Cardiac fibroblast (primary cell): ENCODE measurements around a stretch of chr12.

DNA sequence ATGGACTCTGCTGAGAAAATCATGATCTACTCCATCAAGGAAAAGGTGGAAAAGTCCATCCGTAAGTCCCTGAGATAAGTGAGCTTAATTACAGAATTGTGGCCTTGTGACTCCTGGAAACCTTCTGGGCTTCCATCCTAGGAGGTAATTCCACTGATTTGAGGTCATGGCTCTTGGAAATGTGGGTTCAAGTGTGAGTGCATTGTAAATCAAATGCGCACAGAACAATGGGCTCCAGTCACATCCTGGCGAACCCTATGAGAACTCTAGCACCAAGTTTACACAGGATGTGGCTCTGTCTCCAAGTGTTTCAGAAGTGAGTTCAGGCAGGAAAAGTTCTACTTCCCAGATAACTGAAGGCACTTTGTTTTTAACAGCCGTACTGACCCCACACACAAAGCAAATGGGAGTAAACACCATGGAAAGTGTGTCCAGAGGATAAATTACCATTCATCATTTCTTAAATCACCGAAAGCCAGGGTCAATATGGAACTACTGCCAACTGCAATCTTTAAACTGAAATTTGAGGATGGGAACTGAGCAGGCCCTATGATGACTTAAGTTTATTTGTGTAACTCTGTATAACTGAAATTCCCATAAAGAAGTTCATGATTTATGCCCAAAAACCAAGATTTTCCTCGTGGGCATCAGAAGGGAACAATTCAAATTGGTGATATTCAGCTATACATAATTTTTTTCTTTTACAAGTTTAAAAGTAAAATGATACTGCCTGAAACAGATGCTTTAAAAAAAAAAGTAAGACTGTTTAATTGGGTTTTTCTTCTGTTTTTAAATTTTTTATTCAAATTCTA is 51.6 kb downstream of the PLEKHG7 start:
- RRBS = no CpG with 5 or more reads among the region's 6 CpGs

GRCh38 chr12:92905347-92905894 is 23.7 kb downstream of the EEA1 start:
- RRBS = no CpG with 5 or more reads among the region's 9 CpGs

- RRBS = no CpG with 5 or more reads among the region's 5 CpGs
These were observed 70.8 kb upstream of the EEA1 start for GRCh38 chr12:92999805-93000445.

DNA sequence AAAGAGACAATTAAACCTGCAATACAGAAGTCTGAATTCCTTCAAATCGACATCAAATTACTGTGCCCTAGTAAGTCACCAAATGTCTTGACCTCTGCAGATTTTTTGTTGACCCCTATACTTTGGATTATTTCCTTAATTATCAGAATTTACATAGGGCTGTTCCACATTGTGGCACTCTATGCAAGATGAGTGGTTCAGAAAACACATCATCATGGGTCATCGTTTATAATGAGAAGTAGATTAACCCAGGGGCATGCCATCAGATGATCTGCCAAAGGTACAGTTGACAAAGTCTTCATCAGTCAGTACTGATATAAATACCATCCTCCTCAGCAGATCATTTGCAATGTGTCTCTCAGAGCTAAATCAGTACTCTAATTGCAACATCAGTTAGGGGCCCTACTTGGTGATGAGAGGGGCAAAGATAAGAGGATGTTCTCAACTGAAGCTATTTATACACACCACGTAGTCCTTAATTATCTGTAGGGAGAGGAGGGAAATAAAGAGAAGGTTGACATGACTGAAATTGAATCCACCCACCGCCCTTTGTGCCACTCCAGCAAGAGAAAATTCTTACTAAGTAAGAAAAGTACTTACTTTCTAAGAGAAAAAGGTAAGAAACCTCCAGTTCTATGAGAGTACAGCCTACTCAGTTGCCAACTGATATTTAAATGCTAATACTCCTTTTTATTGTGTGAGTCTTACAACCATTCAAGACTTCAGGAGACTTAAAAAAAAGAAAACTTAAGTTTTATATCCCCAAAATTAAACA is 157.8 kb upstream of the NUDT4 start:
- RRBS = no CpG with 5 or more reads among the region's 4 CpGs

DNA sequence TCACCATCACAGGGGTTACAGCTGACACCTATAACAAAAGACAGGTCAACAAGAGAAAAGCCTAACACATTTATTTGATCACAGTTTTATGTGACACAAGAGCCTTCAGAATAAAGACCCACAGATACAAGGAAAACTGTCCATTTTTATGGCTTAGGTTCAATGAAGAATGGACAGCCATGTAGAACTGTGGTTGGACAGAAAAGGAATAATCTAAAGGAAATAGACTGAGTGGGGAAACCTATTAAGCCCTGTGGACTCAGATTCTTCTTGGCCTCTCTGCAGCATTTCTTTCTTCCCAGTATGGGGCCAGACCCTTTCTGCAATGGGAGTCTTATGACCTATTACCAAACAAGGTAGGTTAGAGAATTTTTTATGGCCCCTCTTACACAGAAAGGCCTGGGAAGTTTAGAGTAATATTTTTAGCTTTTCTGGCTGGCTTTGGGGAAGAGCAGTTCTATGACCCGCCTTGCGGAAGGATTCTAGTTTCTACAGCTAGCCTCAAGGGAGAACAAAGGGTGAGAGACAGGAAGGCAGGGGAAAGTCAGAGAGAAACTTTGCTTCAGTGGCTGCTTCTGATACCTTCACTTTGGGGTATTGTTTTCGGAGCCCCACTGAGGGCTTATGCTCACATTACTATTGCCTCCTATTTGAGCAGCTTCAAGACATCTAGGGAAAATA is 80.9 kb upstream of the NUDT4 start:
- RRBS = no CpG with 5 or more reads among the region's 3 CpGs

DNA sequence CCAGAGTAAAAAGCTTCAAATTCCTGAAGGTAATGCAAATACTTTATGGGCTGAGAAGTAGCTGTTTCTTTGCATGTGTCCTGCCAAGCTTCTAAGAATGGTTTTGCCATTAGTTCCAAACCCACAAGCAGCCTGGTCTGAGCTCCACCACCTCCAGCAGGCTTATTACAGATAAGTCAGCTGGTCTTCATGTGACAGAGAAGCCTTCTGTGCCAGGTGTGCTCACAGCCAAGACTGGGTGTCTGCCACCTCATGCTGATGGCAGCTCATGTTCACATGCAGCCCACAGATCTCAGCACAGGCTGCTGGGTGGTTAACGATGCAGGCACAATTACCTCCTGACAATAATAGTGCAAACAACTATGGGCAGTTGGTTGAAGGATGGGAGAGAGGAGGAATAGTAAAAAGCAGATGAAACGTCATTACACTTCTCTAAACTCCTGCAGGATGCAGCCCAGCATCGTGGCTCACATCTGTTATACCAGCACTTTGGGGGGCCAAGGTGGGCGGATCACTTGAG is 16.1 kb upstream of the NUDT4 start:
- RRBS = no CpG with 5 or more reads among the region's 4 CpGs

DNA sequence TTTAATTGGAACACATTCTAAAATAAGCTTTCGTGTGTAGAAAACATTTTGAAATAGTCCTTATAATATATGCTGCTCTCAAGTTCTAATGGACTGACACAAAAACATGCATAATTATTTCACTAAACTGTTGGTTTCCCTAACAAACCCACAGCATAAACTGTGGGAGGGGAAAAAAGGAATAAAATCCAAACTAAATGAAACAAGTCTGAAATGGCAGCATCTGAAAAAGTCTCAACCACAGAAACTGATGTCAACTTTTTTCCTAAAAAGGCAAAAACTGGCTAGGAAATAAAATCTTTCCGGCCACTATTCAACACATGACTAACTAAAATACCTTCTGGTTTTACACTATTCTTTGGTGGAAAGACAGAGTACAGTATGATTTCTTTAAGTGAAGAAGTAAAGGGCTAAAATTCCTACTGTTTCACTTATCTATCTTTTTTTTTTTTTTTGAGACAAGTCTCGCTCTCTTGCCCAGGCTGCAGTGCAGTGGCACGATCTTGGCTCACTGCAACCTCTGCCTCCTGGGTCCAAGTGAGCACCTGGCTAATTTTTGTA is 25.7 kb downstream of the UBE2N start:
- RRBS = no CpG with 5 or more reads among the region's 4 CpGs

DNA sequence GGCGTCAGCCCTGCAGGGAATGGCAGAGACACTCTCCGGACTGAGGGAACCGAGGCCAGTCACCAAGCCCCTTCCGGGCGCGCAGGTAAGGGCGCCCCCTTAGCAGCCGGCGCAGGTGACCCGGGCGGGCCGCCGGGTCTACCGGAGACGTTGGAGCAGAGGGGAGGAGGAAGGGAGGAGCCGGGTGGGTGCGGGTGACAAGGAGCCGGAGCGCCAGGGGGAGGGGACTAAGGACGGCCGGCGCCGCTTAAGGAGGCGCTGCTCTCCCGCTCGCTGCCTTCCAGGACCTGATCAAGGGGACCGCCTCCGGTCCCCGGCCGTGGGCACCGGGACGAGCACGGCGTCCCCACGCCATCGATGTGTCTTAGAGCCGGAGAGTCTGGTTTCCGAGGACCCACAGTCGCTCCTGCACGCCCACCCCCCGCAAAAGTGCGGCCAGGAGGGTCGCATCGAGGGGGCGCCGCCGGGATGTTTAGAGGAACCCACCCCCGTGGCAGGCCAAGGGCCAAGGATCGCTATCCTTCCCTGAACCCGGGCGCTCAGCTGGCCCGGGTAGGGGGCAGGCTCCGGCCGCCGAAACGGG is 2.3 kb upstream of the SOCS2 start:
- RRBS = 1% methylated on average over 28 of the region's 56 CpGs

- RRBS = no CpG with 5 or more reads among the region's 2 CpGs
These were observed 27.8 kb downstream of the CRADD start for GRCh38 chr12:93704944-93705417.

- RRBS = no CpG with 5 or more reads among the region's 5 CpGs
These were observed 83.4 kb downstream of the CRADD start for GRCh38 chr12:93760461-93761106.

DNA sequence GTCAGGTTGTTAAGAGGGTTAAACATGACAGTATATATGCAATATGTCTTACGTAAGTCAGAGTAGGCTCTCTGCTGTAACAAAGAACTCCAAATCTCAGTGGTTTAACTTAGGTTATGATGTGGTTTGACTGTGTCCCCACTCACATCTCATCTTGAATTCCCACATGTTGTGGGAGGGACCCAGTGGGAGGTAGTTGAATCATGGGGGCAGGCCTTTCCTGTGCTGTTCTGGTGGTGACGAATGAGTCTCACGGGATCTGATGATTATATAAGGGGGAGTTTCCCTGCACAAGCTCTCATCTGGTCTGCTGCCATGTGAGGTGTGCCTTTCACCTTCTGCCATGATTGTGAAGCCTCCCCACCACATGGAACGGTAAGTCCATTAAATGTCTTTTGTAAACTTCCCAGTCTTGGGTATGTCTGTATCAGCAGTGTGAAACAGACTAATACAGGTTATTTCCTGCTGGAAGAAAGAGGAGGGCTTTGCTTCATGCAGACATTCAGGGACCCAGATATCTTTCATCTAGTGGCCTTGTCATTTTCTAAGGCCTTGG is 96.0 kb downstream of the CRADD start:
- RRBS = no CpG with 5 or more reads among the region's 4 CpGs

GRCh38 chr12:93783626-93784328 is 106.6 kb downstream of the CRADD start:
- RRBS = no CpG with 5 or more reads among the region's 10 CpGs

DNA sequence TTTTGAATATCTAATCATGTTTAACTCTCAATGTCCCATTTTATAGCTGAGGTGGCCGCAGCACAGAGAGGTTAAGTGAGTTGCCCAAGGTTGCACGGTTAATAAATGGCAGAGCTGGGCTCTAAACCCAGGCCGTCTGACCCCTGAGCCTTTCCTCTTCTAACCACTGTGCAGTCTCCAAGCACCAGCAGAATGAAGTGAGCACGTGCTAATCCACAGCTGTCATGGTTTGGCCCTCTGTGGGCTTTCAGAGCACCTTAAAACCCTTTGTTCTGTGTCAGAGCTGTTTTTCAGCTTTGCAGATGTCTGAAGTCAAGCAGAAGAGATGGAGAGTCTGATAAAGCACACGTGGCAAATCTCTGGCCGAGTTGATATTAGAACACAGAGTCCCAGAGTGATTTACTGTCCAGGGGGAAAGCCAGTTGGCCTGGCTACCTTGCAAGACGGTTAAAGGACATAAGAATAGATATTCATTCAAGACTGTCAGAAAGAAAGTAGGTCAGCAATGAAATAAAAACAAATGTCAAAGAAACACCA is 107.2 kb downstream of the CRADD start:
- RRBS = no CpG with 5 or more reads among the region's 7 CpGs

DNA sequence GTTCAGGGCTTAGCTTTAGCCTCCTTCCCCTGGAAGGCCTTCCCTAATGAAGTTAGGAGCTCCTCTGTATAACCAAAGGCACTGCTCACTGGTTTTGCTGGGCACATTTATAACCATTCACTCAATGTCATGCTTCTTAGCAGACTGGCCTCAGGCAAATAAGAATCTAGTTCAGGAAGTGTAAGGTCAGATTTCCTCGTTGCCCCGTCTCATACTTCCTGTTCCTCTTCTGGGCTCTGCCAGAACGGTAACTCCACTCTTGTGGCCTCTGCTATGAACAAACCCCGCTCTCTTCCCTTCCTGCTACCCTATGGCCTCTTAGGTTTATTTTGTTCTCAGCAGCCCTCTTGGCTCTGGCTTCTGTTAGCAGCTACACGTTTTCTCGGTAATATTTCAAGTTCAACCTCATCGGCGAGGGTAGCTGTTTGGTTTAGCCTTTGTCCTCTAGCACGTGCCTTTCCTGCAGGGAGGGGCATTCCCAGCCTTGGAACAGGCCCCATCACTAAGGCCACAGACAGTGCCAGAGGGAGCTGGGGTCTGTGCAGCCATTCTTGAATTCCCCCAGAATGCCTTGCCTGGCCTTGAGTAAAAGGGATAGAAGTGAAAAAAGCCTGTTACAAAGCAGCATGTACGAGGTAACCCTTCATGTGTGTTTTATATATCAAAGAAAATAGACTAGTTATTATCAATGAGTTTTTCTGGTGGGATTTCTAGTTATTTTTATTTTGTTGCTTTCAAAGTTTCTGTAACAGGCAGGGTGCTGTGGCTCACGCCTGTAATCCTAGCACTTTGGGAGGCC is 171.7 kb downstream of the CRADD start:
- RRBS = no CpG with 5 or more reads among the region's 11 CpGs

- RRBS = no CpG with 5 or more reads among the region's 6 CpGs
These were observed 174.0 kb downstream of the CRADD start for GRCh38 chr12:93851026-93851754.

- RRBS = no CpG with 5 or more reads among the region's 10 CpGs
These were observed 48.7 kb upstream of the PLXNC1 start for GRCh38 chr12:94099609-94100112.

GRCh38 chr12:94174513-94175142 is 26.3 kb downstream of the PLXNC1 start:
- RRBS = no CpG with 5 or more reads among the region's 4 CpGs

DNA sequence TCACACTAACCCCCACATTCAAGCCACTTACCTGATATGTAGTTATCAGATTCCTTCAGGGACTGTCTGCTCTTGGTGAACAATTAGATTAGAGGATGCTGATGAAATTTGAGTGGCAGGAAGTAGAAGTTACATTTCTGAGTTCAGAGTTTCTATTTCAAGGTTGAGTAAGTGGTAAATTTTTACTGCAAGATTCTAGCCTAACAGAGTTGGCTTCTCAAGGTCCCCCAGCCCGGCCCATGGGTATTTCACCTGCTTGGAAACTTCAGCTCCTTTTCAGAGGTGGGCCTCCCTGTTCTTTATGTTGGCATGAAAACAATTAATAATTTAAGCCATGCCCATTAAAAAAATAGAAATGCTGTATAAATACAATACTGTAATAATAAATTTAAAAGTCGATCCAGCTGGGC is 56.5 kb downstream of the PLXNC1 start:
- RRBS = no CpG with 5 or more reads among the region's 2 CpGs

DNA sequence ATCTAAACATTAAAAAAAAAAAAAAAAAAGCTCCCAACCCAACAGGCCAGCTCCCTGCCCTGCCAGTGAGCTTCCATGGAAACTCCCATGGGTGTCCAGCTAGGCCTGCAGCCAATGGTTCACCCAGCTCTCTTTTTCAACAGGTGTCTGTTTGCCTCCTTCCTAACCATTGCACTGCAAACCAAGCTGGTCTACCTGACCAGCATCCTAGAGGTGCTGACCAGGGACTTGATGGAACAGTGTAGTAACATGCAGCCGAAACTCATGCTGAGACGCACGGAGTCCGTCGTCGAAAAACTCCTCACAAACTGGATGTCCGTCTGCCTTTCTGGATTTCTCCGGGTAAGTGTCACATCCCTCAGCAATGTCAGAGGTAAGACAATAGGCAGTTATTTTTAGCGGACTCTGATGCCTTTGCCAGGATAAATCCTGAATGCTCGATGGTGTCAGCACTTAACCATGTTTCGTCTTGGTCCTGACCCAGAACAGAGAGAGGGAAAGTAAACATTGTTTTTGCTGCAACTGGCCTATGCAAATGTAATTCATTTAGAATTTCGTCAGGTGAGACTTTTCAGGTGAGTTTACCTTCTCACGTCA is 112.2 kb downstream of the PLXNC1 start:
- RRBS = no CpG with 5 or more reads among the region's 13 CpGs

GRCh38 chr12:94270753-94271045 is 122.3 kb downstream of the PLXNC1 start:
- RRBS = no CpG with 5 or more reads among the region's 3 CpGs